Neuron (in vitro differentiated cells): ENCODE data around the genes KHK and TCF23.

- PRO-cap = no peak
Observed at GRCh38 chr2:25741250-25742447, 68.3 kb upstream of the DTNB start.

DNA sequence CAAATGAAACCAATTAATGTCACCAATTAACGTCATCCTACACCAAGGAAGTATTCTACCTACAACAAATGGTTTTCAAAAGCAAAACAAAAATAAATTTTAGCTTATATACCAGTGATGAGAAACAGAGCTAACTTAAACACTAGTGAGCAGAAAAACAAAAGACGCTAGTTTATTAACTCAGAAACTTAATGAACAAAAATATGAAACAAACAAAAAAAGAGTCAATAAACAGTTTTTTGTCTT, 87.8 kb downstream of the ASXL2 start:
- PRO-cap = no peak

DNA sequence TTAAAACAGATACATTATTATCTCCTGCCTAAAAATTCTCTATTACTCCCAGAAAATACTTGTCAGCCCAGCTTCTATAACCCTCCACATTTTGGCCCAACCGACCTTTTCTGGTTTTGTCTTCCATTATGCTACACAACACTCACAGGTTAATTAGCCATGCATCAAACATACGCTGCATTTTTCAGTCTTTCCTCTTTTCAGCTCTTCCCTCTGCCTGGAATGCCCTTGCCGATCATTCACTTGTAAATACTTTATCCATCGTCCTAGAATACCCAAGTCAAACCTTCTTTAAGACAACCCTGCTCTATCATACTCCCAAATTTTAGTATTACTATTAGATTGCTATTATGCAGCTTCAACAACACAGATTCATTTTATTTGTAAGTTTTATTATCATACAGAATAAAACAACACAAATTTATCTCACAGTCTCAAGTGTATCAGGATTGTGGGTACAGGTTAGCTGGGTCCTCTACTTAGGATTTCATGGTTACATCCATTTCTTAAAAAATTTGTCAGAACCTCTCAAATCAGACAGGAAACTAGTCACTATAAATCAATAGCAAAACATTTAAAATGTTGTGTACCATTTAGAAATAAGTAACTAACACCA, 10.6 kb downstream of the ASXL2 start:
- PRO-cap = no peak

GRCh38 chr2:25877283-25877987, 852 bp downstream of the ASXL2 start:
- PRO-cap = unidirectional peak, plus-strand start at chr2:25877672; bidirectional peak, plus-strand start at chr2:25877850, minus-strand start at chr2:25878058

GRCh38 chr2:26079767-26080761, 46.2 kb downstream of the RAB10 start:
- PRO-cap = no peak

DNA sequence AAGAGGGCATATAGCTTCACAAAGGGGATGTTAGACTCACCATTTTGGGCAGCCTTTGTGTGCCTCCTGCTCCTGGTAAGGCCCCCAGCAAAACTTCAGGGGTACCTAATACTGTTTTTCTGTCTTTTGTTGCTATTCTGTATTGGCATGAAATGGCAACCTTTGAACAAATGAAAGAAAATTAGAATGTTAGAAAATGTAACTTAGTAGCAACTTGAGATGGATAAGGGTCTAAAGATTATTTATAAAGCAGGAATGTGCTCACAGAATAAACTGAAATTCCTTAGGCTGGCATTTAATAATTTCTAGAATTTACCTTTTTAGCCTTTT, 12.3 kb downstream of the HADHA start:
- PRO-cap = no peak

DNA sequence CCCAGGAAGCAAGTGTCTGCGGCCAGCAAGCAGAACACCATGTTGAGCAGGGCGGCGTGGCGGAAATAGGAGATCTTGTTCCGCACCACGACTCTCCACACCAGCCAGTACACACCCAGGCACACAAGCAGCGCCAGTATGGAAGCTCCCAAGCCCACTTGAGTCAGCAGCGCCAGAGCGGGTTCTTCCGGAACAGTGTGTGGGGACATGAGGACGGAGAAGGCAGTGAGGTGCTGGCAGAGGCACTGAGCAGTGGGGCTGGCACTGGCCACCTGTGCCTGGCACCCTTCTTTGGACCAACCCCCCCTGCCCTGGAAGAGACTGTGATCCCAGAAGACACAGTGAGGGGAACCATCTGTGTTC, 34.7 kb upstream of the SELENOI start:
- PRO-cap = no peak

GRCh38 chr2:26381690-26382484, 19.8 kb upstream of the DRC1 start:
- PRO-cap = no peak

GRCh38 chr2:26412046-26412769, 10.5 kb downstream of the DRC1 start:
- PRO-cap = no peak

GRCh38 chr2:26463518-26463987, 61.8 kb downstream of the DRC1 start:
- PRO-cap = bidirectional peak, plus-strand start at chr2:26463805, minus-strand start at chr2:26463659

- PRO-cap = no peak
Observed at GRCh38 chr2:26605212-26605750, 35.9 kb downstream of the CIB4 start.

- PRO-cap = no peak
Observed at GRCh38 chr2:26695869-26696843, 3.6 kb downstream of the KCNK3 start.

DNA sequence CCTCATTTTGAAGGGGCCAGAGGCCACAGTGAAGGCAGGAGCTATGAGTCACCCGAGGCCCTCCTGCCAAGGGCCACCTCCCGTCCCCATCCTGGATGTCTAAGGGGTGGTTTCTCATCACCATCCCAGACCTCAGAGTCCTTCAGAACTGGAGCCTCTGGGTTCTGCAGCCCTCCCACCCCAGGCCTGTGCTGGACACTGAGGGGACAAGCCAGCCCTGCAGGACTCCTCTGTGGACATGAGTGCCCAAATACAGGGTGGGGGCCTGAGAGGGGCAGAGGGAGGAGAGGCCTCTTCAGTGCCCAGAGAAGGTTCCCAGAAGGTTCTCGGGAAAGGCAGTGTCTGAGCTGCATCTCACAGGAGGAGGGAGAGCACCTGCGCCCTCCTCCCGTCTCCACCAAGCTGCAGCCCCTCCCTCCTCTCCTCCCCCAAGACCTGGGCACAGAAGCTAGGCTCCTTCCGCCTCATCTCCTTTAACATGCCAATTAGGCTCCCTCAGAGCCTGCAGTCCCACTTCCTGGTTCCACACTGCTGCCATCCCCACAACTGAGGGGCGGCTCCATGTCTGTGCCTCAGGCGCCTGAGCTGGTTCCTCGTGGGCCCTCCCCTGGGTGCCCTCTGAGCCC, 28.6 kb downstream of the KCNK3 start:
- PRO-cap = no peak

DNA sequence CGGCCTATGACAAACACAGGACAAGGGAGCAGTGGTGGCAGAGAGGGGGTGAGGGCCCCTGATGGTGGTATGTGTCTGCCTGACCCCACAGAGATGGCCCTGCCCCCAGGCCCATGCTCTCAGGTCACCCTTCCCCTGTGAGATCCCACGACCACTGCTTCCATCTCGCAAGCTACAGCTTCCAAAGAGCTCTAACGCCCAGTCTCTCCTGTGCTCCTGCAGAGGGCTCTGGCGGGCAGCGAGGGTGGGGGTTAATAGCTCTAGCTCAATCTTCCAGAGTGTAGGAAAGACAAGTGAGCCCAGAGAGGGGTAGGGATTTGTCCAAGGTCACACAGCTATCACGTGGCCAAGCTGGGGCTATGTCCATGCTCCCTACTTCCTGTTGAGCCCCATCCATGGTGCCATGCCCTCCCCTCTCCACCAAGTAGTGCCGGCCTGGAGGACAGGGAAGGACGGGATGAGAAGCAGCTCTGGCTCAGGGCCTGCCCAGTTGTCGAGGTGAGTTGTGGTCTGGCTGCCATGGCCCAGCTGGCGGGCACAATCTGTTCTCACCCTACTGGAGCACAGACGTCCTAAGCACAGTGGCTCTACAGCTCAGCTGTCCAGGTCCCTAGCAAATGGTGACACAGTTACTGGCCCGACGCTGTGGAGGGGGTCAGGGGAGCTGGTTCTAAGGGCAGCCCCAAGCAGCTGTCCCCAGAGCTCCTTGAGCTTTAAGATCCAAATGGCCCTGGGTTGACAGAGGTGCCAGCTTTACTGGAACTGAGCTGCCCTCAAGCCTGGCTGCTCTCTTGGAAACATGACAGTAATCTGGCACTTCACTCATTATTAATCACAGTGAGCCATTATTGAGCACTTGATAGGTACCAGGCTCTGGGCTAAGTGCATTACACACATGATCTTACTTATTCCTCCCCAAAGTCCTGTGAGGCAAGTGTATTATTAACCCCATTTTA, 32.8 kb downstream of the KCNK3 start:
- PRO-cap = no peak

GRCh38 chr2:27015853-27016429, 16.8 kb upstream of the TMEM214 start:
- PRO-cap = no peak

DNA sequence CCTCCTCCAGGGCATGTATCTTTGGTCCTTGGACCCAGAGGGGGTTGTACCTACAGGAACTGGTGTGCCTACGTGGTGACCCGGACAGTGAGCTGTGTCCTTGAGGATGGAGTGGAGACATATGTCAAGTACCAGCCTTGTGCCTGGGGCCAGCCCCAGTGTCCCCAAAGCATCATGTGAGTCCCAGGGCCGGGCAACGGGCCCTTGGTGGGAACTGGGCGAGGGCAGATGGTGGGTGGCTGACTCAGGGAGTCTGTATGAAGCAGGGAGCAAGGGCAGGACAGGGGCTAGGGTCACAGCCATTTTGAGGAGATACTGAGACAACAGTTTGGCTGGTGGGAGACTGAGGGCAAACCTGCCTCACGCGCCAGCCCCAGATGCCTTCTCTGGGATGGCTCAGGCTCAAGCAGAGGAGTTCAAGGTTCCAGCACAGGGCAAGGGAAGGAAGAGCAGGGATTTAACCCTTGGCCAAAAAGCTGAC, 1.7 kb downstream of the EMILIN1 start:
- PRO-cap = no peak

GRCh38 chr2:27085262-27086088, 1.1 kb upstream of the KHK start:
- PRO-cap = bidirectional peak, plus-strand start at chr2:27085791, minus-strand start at chr2:27085750

DNA sequence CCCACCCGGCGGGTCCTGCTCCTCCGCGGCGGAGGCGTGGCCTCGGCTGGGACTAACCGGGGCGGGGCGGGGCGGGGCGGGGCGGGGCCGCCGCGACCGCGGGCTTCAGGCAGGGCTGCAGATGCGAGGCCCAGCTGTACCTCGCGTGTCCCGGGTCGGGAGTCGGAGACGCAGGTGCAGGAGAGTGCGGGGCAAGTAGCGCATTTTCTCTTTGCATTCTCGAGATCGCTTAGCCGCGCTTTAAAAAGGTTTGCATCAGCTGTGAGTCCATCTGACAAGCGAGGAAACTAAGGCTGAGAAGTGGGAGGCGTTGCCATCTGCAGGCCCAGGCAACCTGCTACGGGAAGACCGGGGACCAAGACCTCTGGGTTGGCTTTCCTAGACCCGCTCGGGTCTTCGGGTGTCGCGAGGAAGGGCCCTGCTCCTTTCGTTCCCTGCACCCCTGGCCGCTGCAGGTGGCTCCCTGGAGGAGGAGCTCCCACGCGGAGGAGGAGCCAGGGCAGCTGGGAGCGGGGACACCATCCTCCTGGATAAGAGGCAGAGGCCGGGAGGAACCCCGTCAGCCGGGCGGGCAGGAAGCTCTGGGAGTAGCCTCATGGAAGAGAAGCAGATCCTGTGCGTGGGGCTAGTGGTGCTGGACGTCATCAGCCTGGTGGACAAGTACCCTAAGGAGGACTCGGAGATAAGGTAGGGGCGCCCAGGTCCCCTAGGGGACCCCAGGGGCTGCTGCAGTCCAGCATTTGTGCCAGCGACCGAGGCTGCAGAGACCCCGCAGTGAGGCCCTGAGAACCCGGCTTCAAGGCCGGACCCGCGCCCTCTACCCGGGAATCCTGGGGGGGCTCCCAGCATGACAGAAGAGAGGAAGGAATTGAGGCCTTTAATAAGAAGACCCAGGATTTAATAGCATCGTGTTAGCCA, at the start of gene KHK:
Gene KHK, plus strand, starts transcription at position 108 of the 918 bp plus-strand sequence.
- PRO-cap = bidirectional peak, plus-strand start at position 120 of the sequence, minus-strand start outside the sequence; bidirectional peak, plus-strand start at position 540 of the sequence, minus-strand start at position 444 of the sequence

- PRO-cap = no peak
Observed at GRCh38 chr2:27126388-27126836, 2.8 kb downstream of the ABHD1 start.

DNA sequence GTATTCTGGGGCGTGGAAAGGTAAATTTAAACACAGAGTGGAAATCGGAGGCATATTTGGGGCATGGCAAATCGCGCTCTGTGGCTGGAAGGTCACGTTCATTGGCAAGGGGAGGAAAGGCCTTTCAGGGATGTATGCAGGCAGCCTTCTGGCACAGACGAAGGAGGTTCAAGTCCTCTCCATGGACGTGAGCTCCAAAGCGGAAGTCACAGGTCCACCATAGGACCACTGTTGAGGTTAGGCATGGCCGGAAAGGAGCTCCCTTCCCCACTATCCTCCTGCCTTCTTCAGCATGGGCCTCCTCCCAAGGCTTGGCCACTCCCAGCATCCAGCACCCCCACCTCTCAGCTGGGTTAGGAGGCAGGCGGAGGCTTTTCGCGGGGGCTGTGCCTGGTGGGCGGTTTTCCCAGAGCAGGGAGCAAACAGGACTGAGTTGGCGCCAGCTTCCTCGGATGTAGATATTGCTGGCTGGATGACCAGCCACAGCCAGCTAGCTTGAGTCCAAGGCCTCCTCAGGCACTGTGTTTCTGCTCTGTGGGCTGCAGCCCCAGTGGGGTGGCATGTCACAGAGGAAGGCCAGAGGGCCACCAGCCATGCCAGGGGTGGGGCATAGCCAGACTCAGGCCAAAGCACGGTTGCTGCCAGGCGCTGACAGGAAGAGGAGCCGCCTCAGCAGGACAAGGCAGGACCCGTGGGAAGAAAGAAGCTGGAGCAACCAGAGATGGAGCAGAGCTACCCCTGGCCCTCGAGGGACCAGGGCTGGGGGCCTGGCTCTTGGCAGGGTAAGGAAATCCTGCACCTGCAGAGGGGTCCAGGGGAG, at the start of gene TCF23:
Gene TCF23, plus strand, starts transcription at position 431 of the 820 bp plus-strand sequence.
- PRO-cap = no peak